Breast epithelium (tissue), 2 donors: ENCODE measurements around the genes ABCA6 and MAP2K6.

GRCh38 chr17:68539259-68540007 lies 27.2 kb downstream of the PRKAR1A start:
- PRO-cap = no peak
- RAMPAGE, long total RNA, 2 experiments = no peak in any of the 2 experiments

DNA sequence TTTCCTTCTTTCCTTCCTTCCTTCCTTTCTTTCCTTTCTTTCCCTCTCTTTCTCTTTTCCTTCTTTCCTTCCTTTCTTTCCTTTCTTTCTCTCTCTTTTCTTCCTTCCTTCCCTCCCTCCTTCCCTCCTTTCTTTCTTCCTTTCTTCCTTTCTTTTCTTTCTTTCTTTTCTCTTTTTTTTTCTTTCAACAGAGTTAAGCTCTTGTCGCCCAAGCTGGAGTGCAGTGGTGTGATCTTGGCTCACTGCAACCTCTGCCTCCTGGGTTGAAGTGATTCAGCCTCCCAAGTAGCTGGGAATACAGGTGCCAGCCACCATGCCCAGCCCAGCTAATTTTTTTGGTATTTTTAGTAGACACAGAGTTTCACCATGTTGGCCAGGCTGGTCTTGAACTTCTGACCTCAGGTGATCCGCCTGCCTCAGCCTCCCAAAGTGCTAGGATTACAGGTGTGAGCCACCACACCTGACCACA lies 27.6 kb downstream of the FAM20A start:
- PRO-cap = no peak
- RAMPAGE, long total RNA, 2 experiments = no peak in any of the 2 experiments

GRCh38 chr17:68599085-68599571 lies 2.0 kb downstream of the FAM20A start:
- PRO-cap = no peak
- RAMPAGE, long total RNA, 2 experiments = start-site peak on the plus strand in 1 of 2 experiments, at chr17:68599255-68599381 at its widest, 14 reads per replicate

- PRO-cap = no peak
- RAMPAGE, long total RNA, 2 experiments = no peak in any of the 2 experiments
These were observed 148.6 kb upstream of the FAM20A start for GRCh38 chr17:68749639-68750345.

DNA sequence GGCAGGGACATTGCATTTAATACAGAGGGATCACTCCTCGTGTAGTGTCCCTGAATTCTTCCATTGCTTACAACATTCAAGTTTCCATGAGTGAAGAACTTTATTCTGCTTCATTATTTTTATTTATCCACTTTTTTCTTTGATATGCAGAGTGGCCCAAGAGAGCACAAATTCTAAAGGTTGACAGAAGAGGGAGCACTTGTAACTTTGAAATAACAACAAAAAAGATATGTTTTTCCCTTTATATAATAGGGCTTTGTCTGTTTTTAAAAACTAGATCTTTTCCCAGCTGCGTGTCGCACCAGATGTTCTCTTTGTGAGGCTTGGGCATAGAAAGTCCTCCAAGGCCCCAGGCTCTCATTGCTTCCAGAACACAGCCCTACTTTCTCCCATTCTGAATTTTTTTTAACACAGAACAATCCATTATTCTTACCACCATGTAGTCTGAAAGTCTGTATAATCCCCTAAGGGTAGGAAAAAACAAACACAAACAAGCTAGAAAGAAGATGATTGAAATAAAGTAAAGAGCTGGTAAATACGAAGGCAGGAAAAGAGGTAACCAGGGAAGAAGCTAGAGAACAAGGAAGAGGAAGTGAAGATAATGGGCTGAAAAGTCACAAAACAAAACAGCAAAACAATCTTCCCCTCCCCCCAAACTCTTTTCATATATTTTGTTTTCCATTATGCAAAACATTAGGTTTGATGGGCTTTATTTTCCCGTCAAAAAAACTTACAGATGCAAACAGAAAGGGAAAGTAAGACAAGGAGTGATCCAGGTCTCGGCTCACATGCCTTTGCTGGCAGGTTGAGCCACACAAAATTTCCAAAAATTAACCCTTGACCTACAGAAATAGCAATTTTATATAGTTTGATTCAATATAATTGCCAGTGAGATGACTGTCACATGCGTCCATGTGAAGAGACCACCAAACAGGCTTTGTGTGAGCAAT lies 160.4 kb downstream of the ABCA8 start:
- PRO-cap = no peak
- RAMPAGE, long total RNA, 2 experiments = no peak in any of the 2 experiments

DNA sequence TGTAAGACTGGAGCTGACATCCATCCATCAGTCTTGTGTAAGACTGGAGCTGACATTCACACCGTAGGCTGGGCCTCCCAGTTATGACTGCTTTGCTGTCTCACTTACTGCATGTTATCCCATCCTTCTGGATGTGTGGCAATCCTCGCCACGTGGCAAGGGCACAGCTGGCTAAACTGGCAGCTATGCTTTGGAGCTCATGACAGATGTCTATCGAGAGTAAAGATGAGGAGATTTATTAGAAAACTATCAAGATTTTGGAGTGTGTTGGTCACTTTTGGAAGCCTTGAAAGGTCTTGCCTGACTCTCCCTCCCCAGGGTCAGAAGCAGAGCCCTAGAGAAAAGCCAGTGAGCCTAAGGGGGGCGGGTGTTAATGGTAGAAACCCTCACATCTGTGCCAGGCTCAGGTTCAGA lies 115.0 kb downstream of the ABCA8 start:
- PRO-cap = no peak
- RAMPAGE, long total RNA, 2 experiments = no peak in any of the 2 experiments

GRCh38 chr17:68884768-68885443 lies 70.3 kb downstream of the ABCA8 start:
- PRO-cap = no peak
- RAMPAGE, long total RNA, 2 experiments = no peak in any of the 2 experiments

DNA sequence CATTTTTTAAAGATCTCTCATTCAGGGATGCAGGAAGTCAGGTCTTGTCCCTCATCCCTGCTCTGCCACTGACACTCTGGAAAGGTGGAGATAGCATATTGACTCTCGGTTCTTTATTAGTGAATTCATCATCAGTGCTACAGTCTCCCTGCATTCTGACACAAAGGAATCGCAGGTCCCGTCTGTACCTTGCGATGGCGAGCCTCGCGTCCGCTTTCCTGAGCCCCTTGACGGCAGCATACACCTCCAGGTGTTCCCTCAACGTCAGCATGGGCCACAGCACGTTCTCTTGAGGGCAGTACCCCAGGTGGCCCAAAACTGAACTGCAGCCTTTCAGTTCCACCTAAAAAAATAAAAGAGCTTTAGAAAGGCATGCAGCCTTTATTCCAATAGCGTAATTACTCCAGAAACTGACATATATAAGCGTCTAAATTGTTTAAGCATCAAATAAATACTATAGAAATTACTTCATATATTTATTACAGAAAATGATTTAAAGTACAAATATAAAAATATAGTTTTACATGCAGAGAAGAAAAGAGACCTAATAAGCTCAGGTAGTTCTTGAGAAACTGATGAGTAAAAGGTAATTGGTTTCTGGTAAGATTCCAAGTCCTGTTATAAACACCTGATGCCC lies 24.2 kb upstream of the ABCA9 start:
- PRO-cap = no peak
- RAMPAGE, long total RNA, 2 experiments = no peak in any of the 2 experiments

GRCh38 chr17:69090367-69090823 lies 29.7 kb upstream of the ABCA9 start:
- PRO-cap = no peak
- RAMPAGE, long total RNA, 2 experiments = no peak in any of the 2 experiments

DNA sequence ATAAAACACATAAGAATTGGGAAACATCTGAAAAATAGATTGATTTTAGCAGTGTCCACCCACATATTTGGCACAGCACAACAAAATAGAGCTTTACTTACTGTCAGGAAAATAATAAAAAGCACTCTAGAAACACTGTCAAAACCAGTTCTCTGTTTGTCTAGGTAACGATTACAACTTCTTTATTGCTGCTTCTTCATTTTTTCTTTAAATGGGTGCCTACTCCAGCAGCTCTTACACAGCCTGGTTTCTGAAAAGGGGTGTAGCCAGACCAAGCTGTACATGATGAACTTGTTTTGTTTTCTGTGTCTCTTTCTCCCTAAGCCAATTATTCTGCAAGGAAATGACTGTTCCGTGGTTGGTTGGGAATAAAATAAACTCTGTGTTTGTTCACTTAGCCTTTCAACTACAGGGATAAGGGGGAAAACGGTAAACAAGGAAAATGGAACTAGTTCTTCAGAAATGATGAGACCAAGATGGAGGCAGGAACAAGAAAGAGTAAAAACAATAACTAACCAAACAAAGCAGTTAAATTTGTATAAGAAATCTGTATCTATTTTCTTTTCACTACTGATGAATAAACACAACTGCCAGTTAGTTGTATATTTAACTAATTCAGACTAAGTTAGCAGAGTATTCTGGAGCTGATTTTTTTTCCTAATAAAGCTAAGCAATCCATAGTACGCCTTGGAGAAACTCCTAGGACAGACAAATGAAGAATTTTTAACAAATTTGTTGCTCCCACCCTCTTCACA lies at the start of gene ABCA6:
Gene ABCA6 (minus strand): TSS at position 252 of the 755 bp plus-strand sequence.
- PRO-cap = bidirectional peak, plus-strand start at position 459 of the sequence, minus-strand start at position 252 of the sequence
- RAMPAGE, long total RNA, 2 experiments = start-site peak on the minus strand in 1 of 2 experiments, centred at position 236 of the sequence, 221 reads per replicate

DNA sequence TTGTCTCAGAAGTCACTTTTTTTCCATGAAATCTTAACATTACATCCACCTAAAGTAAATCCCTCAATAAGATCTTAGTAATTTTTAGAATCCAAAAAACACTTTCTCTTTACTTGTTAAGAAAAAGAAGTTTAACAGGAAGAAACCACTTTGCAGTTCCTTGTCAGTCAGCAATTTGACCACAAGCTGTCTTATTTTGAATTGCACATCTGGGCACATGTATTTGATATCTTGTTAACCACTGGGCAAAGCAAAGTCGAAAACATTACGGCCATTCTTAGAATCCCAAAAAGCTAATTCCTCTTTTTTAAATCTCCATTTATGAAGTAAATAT lies 1.1 kb downstream of the ABCA10 start:
- PRO-cap = no peak
- RAMPAGE, long total RNA, 2 experiments = no peak in any of the 2 experiments

DNA sequence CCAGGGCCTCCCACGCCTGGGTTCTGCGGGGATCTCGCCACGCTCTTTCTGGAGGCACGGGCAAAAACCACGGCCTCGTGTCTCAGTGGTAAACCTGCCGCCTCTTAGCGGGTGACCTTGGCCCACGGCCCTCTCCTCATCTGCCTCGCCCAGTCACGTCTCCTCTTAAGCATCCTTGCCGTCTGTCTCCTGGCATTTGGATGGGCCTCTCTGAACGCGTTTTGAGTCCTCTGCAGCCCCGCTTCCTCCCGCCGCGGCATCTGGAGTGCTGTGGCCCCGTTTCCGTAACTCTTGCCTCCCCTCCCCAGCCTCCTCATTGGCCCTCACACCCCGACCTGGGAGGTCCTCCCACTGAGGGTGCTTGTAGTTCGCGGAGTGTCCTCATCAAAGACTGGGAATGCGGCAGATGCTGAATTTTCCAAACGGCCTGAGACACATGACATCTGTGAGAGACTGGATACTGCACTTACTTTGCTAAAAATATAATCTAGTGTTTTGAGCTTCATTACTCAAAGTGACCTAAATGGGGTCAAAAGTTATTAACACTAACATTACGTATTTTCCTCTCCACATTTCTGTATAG lies 570 bp upstream of the ABCA5 start:
- PRO-cap = unidirectional peak, minus-strand start at position 262 of the sequence
- RAMPAGE, long total RNA, 2 experiments = no peak in any of the 2 experiments

DNA sequence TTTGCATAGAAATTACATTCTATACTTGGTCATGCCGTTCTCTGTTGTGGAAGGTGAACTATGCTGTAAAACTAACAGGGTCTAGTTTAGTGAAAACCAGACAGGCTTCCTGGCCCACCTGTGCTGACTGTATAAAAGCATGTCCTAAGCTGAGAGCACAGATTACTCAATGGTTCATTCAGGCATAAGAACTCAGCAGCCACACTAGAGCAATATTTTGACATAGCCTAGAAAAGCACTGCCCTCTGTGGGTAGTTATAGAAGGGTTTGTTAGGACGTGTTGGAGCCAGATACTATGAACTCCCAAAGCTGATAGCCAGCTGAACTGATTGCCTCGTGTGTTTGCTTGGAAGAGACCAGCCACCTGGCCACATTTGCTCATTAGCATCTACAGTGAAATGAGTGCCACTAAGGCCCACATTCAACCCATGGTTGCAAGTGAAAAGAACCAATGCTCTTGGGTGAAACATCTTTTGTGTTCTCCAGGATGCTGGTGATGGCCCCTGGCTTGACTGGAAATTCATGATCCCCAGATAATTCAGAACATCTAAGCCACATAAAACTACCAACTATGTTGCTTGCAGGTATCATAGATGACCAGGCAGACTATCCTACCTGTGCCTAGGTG lies 30.8 kb upstream of the ABCA5 start:
- PRO-cap = no peak
- RAMPAGE, long total RNA, 2 experiments = no peak in any of the 2 experiments

GRCh38 chr17:69414313-69415336 lies at the start of gene MAP2K6:
Gene MAP2K6, plus strand, starts transcription at chr17:69414697.
- PRO-cap = unidirectional peak, minus-strand start at chr17:69414629
- RAMPAGE, long total RNA, 2 experiments = start-site peak on the plus strand in 2 of 2 experiments, at chr17:69414695-69414970 at its widest, 5 to 79 reads per replicate

DNA sequence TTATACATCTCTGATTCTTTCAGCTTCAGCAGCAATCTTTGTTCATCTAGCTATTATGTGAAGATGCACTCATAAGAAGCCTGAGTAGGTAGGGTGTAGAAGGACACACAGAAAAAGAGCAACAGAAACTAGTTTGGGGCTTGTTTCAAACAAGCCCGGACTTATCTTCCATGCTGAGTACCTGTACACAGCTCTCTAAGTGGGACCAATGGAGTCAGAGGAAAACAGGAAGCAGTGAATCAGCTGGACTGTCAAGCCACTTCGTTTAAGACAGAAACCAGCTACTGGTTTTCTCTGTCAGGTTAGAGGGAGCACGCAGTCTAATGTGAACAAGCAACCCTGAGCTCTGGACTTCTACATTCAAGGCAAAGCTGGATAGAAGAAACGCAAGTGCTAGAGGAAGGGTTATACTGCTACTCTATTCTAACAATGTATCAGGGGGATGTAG lies 16.0 kb downstream of the MAP2K6 start:
- PRO-cap = no peak
- RAMPAGE, long total RNA, 2 experiments = no peak in any of the 2 experiments

GRCh38 chr17:69486052-69486324 lies 71.5 kb downstream of the MAP2K6 start:
- PRO-cap = no peak
- RAMPAGE, long total RNA, 2 experiments = no peak in any of the 2 experiments

- PRO-cap = no peak
- RAMPAGE, long total RNA, 2 experiments = no peak in any of the 2 experiments
These were observed 2.9 kb downstream of the KCNJ16 start for GRCh38 chr17:70077924-70078255.

DNA sequence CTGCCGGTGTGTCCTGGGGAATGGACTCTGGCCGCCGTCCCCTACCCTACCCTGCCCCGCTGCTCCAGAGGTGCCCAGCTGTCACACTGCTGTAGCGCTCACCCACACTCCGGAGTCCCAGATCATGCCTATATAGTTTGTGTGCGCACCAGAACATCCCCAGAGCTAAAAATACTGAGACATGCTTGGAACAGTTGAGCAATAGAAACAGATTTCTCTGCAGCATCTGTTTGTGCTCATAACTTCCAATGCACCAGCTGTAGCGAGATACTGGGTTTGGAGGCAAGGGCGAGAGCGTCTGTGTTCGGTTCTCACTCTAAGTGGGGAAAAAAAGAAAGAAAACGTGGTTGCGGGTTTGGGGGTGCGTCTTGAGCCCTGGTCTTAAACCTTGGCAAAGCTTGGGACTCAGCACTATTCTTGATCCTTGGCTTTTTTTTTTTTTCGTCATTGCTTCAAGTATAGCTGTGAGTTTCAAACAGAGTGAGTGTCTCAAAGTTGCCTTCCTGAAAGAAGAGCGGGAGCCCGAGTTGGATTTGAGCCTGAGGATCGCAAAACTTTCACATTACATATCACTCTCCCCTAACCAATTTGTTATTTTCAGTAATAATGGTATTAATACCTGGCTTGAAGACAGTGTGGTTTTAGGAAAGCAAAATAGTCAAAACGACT lies 538 bp downstream of the KCNJ2 start:
- PRO-cap = no peak
- RAMPAGE, long total RNA, 2 experiments = no peak in any of the 2 experiments

DNA sequence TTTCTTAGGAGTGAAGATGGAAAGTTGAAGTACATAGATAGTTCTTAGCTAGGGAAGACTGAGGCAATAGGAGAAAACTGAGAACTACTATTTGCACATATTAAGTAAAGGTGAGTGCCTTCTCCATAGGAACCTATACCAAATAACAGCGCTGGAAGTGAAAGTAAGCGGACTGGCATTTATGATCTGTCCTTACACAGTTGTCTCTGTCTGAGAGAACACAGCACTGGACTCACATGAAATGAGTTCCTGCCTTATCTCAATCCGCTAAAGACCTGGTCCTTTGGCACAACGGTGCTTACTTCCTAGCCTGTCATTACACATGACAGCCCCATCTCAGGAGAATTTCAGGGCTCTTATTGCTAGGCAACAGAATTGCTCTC lies 4.2 kb downstream of the KCNJ2 start:
- PRO-cap = no peak
- RAMPAGE, long total RNA, 2 experiments = no peak in any of the 2 experiments

DNA sequence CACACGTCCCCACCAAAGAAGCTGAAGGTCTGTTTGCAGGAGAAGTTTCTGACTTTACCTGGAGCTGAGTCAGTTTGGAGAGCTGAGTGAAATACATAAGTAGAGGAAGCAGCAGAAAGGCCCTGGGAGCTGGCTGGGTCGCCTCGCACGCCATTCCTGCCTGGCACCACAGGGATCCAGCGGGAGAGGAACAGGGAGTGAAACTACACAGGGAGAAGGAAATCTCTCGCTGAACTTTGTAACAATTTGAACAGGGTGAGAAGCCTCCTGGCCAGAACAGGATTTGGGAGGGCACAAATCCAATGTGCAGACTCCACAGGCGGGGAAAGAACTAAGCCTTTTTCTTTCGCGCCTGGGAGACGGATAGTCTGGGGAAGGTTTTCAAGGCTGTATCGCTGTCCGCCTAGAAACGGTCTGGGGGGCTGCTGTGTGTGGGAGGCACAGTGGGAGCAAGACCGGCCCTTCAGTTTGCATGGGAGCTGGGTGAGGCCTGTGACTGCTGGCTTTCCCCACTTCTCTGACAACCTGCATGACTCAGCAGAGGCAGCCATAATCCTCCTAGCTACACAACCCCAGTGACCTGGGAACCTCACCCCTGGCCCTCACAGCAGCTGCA lies 778.4 kb downstream of the KCNJ2 start:
- PRO-cap = no peak
- RAMPAGE, long total RNA, 2 experiments = no peak in any of the 2 experiments